Mesenchymal stem cell of Wharton's jelly (primary cell): ENCODE measurements around a stretch of chr15.

GRCh38 chr15:96162394-96162861, 168.1 kb upstream of the NR2F2 start:
- CAGE, long polyA plus RNA, result no peak

GRCh38 chr15:96320601-96320988, 9.9 kb upstream of the NR2F2 start:
- CAGE, long polyA plus RNA, result no peak

- CAGE, long polyA plus RNA, result no peak
These were observed 3.1 kb upstream of the NR2F2 start for GRCh38 chr15:96327454-96327829.

GRCh38 chr15:96336631-96336910, 6.1 kb downstream of the NR2F2 start:
- CAGE, long polyA plus RNA, result no peak

DNA sequence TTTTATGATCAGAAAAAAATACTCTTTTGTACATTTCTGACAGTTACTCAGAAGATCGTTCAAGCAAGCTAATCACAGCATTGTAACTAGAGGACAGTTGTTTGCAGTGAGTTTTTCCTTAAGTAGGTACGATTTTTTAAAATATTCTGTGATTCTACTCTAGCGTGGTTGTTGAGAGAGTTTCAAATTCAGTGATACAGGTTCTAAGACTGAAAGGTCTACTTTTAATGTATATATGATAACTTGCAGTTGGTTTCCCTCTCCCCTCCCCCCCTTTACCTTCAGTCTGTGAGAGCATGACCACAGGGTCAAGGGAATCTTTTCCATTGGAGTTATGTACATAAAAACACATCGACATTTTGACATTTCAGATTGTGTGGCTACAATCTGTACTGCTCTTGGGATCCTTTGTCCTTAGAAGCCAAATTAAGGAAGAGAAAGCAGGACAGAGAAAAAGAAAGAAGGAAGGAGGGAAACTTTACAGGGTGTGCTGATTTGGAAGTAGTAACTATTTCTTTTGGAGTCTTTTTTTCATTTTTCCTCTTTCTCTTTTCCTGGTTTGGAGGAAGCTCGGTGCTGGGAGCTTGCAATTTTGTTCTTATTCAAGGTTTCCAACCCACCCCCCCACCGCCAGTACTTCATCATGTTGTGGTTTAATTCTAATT, 8.8 kb downstream of the NR2F2 start:
- CAGE, long polyA plus RNA, result no peak

DNA sequence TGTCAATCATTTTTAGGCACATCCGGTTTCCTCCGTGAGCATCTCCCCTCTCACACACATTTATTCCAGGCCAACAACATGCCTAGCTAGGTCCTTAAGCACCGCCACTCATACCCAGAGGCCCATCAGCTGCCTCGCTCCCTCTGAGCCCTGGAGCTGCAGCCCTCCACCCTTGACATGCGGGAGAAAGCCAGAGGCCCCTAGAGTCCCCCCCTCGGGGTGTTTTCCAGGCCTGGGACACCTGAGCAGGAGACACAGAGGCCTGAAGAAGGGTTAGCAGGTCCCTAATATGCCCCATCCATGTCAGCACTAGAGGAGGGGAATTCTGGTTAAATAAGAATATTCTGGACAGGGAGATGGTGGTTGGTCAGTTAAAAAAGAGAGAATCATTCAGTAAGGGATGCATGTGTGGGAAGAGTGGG, 22.3 kb downstream of the NR2F2 start:
- CAGE, long polyA plus RNA, result no peak

DNA sequence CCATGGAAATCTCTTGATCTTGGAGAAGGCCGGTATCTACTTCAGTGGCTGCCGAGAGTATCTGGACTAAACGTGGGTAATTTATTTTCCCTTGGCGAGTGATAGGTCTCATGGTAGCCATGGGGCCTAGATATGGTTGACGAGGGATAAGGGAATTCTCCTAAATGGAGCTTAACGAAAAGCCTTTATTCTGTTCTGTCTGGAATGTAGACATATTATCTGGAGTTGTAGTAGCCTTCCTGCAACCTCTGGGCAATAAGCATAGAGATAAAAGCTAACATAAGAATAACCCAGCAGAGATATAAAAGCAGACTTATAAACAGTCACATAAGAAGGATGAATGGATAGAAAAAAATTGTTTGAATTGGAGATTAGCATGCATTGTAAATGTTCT, 281.3 kb upstream of the ARRDC4 start:
- CAGE, long polyA plus RNA, result no peak

GRCh38 chr15:97968960-97969663, 8.6 kb downstream of the ARRDC4 start:
- CAGE, long polyA plus RNA, result no peak

GRCh38 chr15:97969823-97970100, 9.3 kb downstream of the ARRDC4 start:
- CAGE, long polyA plus RNA, result no peak

GRCh38 chr15:97970994-97971696, 10.6 kb downstream of the ARRDC4 start:
- CAGE, long polyA plus RNA, result no peak

DNA sequence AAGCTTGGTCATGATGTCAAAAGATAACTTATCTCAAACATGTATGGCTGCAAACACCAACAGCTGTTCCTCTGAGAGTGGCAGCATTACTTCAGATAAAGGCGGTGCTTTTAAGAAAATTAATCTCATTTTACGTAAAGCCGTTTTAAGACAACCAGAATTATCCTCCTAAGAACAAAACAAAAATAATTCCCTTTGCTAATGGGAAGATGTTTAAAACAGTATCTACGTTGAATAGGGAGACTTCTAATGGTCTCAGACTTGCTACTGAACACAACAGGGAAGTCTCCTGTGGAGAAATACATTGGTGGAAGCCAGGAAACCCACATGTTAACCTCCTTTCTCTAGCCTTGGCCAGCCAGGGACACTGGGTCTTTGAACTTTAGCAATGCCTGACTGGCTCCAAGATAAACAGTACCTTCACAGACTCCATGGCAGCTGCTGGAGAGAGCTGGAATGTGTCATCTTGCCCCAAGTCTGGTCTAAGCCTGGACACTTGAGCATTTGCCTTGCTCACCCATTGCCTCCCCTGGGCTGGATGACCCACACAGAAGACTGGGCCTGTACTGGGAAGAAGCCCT, 18.2 kb downstream of the ARRDC4 start:
- CAGE, long polyA plus RNA, result no peak

GRCh38 chr15:98660765-98661140, 12.4 kb downstream of the IGF1R start:
- CAGE, long polyA plus RNA, result no peak

GRCh38 chr15:98698494-98699270, 50.3 kb downstream of the IGF1R start:
- CAGE, long polyA plus RNA, result no peak

GRCh38 chr15:98715426-98715922, 67.1 kb downstream of the IGF1R start:
- CAGE, long polyA plus RNA, result no peak

GRCh38 chr15:98720110-98720617, 71.8 kb downstream of the IGF1R start:
- CAGE, long polyA plus RNA, result no peak

DNA sequence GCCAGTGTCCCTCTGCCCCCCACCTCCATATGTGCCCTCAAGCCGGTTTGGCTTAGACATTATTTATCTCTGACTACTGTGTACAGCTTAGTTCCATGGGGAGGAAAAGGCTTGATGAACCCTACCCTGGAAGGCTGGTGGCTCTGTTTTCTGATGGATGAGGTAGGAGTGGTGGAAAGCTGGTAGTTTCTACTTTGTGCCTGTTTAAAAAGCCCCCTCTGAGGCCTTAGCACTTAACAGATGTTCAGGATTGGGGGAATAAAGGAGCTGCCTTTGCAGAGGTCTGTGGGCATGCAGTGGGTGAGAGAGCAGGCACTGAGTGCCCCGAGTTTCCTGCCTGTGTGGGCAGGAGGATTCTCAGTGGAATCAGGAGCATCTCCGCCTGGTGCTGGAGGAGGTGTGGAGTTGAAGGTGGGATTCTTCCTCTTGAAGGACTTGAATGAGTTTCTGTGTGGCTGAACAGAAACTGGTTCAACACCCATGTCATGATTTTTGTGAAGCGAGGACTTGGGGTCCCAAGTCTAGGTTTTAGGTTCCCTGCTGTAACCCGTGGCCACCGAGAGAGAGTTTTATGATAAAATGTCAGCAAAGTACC, 74.3 kb downstream of the IGF1R start:
- CAGE, long polyA plus RNA, result no peak

GRCh38 chr15:98803941-98804561, 155.7 kb downstream of the IGF1R start:
- CAGE, long polyA plus RNA, result no peak

DNA sequence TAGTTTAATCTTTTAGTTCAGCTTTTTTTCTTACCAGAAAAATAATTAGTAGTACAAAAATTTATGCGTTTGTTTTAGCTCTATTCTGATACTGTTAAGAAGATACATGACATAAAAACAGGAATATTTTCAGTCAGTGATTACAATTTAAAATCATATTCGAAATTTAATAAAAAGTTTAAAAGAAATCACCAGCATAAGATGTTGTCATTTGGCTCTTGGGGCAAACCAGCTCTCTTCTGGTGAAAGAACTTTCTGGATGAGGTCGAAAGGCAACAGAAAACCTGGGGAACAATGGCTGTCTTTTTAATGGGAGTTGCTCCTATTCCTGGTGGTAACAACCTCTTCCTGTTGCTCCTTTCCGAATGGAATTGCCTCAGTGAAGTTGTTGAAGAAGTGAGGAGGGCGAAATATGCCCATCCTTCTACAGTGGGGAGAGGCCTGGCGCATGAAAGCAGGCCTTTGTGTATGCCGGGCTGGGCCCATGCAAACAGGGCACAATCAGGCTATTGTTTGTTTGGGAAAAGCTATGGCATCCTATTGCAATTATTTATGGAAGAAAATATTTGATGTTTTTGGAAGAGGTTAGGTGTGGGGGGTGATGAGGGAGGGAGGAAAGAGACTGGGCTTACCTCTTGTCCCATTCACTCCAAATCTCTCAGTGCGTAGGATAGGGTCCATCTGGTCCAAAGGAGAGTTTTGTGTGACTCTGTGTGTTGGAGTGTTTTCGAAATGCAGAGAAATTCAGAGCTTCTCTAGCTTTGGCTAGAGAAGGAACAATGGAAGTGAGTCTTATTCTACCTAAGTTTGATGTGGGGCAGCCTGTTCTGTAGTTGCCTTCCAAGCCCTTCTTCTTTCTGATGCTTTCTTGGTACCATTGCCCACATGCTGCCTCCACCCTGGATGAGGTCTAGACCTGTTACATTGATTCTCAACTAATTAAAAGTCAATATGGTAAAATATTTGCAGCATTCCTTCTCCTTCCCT, 166.9 kb downstream of the IGF1R start:
- CAGE, long polyA plus RNA, result no peak

DNA sequence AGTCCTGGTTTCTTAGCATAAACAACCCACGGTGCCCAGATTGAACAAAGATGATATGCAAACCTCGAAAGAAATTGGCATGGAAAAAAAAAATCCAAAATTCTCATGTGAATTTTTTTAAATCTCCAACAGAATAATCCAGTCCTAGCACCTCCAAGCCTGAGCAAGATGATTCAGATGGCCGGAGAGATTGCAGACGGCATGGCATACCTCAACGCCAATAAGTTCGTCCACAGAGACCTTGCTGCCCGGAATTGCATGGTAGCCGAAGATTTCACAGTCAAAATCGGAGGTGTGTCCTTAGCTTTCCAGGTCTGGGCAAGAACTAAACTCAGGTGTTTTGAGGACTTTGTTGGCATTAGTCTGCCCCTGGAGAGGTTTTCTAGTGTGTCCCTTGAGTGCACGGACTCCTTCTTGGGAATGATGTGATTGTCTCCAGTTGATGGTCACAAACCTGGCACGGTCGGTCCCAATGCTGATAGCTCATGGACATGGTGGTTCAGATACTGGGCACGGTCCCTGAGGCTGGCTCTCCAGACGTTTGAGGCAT, 68.4 kb downstream of the PGPEP1L start:
- CAGE, long polyA plus RNA, result no peak

- CAGE, long polyA plus RNA, result no peak
These were observed 48.3 kb downstream of the PGPEP1L start for GRCh38 chr15:98959186-98959889.